CMK (cell line): Measurements from ENCODE around the gene GOLGA6L1.

DNA sequence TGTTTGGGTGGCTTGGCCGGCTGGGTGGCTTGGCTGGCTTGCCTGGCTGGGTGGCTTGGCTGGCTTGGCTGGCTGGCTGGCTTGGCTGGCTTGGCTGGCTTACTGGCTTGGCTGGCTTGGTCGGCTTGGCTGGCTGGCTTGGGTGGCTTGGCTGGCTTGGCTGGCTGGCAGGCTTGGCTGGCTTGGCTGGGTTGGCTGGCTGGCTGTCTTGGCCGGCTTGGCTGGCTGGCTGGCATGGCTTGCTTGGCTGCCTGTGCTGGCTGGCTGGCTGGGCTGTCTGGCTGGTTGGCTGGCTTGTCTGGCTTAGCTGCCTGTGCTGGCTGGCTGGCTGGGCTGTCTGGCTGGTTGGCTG lies 438.2 kb downstream of the GOLGA6L6 start:
- RRBS: no CpG with 5 or more reads among the region's 3 CpGs

DNA sequence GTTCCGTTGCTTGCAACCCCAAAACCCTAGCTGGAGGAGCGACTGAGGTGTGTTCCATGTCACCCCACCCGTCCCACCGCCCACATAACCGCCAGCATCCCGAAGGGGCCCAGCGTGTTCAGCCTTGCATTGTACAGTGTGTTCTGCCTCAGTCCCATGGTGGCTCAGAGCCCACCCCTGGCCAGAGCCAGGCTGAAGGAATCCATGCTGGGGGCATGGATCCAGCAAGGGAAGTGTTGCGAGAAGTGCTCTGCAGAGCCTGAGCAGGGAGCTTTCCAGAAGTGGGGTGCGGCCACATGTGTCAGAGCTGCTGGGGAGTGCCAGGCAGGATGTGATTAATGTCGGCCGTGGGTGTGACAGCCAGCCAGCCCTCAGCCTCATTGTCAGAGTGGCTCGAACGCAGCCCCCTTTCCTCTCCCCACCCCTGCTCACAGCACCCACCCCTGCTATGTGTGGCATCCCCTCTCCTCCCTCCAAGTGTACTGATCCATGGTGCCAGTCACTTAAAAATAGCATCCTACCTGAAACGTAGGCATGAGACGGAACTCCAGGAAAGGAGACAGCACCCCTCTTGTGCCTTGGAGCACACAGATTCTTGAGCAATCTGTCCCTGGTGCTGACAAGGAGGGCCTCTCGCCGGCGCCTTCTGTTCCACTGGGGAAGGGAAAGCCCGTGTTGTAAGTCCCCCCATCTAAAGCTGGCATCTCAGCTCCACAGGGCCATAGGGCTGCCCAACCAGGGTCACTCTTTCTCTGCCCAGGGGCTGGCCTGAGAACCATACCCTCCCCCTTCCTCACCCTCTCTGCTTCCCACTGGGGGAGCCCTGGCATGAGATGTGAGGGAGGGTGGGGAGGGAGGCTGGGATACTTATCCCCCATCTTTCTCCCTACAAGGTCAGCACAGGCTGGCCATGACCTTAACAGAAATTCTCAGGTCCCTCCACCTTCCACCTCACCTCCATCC lies 145.0 kb downstream of the OR4N4 start:
- RRBS: no CpG with 5 or more reads among the region's 19 CpGs

GRCh38 chr15:22264876-22265895 lies 170.9 kb downstream of the OR4N4 start:
- RRBS: no CpG with 5 or more reads among the region's 16 CpGs

GRCh38 chr15:22494277-22495096 lies 35.8 kb downstream of the GOLGA6L22 start:
- RRBS: no CpG with 5 or more reads among the region's 95 CpGs

DNA sequence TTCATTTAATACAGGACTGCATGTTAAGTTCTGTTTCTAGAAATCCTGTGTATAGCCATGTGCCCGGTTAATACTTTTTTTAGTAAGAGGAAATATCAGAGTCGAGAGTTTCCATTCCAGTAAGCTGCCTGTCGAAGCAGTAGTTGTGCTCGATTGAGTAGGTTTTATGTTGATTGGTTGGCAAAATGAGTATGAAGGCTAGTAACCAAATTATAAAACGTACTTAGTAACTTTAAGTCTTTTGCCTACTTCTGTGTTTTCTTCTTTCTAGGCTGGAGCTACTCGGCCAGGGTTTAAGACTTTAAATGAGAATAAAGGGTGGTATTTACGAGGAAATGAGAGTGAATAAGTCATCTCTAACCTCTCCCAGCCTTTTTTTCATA lies 909 bp downstream of the NIPA2 start:
- RRBS: no CpG with 5 or more reads among the region's 7 CpGs

DNA sequence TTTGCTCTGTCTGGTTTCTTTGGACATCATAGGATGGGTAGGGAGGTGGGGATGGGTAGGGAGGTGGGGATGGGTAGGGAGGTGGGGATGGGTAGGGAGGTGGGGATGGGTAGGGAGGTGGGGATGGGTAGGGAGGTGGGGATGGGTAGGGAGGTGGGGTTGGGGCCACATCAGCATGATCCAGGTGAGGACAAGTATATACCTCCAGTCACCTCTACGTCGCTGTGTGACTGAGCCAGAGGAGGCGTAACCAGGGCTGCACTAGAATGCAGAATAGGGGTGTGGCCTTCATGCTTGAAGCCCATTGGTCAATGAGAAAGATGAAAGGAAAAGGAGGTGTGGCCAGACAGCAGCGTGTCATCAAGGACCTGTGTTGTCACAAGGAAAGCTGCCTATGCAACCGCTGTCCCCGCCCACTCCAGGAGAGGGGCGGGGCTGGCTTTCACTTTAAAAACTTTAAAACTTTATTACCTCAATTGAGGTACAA lies at the start of gene GOLGA6L1:
TSS of gene GOLGA6L1 (minus strand) at position 268 of the 487 bp plus-strand sequence.
- RRBS: no CpG with 5 or more reads among the region's 7 CpGs

GRCh38 chr15:23401493-23402439 lies 45.3 kb downstream of the GOLGA6L2 start:
- RRBS: no CpG with 5 or more reads among the region's 12 CpGs

DNA sequence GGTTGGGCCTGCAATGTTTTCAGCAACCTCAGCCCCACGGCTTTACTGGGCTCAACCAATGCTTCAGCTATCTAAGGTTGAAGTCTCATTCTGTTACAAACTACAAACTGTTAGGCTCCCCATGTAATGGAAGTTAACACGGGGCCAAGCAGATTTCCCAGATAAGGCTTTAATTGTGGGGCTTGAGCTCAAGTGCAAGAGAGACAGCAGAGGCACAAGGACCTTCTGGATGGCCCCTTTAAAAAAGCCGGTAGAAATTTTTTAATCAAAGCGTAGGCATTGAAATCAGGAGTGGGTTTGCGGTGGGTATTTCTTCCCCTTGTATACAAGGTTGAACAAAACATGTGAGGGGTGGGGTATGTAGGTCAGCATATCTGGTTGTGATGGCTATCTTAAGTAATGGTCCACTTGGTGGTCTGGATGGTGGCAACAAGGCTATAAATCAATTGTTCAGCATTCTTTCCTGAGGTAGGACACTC lies 52.7 kb upstream of the MKRN3 start:
- RRBS: no CpG with 5 or more reads among the region's 5 CpGs

- RRBS: no CpG with 5 or more reads among the region's 15 CpGs
Observed at GRCh38 chr15:23713822-23714317, 26.8 kb upstream of the NDN start.

DNA sequence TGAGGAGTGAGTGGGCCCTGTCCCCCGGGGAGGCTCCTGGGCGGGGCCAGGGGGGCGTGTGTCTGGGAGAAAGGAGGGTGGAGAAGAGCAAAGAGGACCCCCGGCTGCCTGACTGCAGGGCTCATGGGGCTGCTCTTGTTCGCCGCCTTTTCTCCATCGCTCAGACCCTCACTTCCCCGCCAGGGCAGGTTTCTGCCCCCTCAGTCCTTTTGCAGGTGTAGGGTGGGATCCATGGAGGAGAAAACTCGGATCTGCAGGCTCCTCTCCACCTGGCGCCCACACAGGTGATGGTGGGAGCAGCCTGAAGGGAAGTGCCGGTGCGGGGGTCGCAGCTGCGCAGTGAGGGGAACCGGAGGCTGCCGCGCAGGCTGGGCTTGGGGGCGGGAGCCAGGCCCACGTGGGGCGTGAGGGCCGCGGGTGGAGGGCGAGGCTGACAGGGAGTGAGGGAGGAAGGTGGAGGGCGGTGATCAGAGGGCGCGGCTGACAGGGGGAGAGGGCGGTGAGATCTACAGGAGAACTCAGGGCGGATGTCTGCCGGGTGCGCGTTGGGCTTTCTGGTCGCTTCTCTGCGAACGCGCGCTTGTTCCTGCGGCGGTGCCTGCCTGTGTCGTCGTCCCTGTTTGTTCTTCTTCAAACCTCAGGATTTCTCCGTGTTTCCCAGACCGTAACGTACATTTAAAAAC lies 198.2 kb upstream of the NPAP1 start:
- RRBS: 27% methylated on average over 3 of the region's 43 CpGs

- RRBS: no CpG with 5 or more reads among the region's 13 CpGs
Observed at GRCh38 chr15:24772228-24772904, 96.8 kb downstream of the NPAP1 start.

DNA sequence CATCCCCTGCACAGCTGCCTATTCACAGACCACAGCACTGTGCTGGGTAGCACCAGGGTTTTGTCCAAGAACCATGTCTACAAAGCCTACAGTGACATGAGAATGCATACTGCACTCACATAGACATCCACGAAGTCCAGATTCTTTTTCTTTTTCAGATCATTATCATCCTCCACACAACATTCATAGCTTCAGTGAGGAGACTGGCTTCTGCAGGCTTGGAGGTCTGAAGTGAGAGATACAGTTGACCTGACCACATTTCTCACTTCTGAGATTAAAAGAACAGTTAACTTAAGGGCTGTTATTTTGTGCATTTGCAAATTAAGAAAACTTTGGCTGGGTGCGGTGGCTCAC lies 137.5 kb upstream of the SNRPN start:
- RRBS: no CpG with 5 or more reads among the region's 2 CpGs

GRCh38 chr15:25064974-25065173 lies 110.1 kb downstream of the SNRPN start:
- RRBS: no CpG with 5 or more reads among the region's 4 CpGs

DNA sequence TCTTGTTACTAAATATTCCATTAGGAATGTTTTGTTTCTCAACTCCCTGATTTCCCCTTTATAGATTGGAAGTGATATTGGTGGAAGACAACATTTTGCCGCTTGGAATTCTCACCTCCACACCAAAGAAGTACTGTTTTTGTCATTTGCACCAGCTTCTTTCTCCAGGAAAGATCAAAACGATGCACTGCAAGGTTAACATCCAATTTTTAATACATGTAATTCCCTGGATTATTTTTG lies 156.8 kb downstream of the SNRPN start:
- RRBS: no CpG with 5 or more reads among the region's 2 CpGs

DNA sequence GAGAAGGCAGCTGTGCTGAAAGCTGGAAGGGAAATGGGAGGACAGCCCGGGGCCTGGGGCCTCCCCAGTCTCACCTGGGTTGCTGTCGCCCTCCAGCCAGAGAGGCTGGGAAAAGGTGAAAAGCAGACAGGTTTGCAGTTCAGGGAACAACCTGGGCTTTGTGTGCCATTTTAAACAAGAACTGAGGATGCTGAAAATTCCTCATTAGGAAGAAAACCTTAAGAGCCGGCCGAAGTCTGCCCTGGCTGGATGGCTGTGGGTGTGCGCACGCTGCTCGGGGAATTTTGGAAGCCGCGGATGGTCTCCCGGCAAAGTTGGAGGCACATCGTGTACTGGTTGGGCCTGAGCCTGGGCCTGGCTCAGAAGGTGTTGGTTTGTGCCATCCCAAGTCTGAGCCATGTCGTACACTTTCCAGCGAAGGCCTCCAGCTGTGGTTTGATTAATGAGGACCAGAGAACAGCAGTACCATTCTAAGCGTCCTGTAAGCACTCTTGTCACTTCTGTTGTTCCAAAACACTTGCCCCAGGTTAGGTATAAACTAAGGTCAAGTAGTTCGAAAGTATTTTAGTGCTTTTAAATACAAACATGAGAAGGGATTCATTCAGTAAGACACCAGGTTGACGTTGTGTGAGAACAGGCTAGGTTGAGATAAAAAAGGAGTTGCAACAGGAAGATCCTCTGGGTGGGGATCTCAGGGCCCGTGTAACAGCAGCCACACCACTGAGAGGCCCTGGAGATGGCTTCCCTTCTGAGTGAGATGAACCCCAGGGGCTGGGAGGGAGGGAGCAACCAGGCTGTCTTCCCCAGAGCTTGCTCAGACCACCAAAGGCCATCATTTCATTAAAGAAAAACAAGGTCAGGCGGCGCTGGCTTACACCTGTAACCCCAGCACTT lies 188.1 kb downstream of the ATP10A start:
- RRBS: no CpG with 5 or more reads among the region's 19 CpGs

- RRBS: no CpG with 5 or more reads among the region's 14 CpGs
Observed at GRCh38 chr15:25861826-25862291, 1.3 kb downstream of the ATP10A start.

GRCh38 chr15:26050926-26051462 lies 187.9 kb upstream of the ATP10A start:
- RRBS: no CpG with 5 or more reads among the region's 5 CpGs

DNA sequence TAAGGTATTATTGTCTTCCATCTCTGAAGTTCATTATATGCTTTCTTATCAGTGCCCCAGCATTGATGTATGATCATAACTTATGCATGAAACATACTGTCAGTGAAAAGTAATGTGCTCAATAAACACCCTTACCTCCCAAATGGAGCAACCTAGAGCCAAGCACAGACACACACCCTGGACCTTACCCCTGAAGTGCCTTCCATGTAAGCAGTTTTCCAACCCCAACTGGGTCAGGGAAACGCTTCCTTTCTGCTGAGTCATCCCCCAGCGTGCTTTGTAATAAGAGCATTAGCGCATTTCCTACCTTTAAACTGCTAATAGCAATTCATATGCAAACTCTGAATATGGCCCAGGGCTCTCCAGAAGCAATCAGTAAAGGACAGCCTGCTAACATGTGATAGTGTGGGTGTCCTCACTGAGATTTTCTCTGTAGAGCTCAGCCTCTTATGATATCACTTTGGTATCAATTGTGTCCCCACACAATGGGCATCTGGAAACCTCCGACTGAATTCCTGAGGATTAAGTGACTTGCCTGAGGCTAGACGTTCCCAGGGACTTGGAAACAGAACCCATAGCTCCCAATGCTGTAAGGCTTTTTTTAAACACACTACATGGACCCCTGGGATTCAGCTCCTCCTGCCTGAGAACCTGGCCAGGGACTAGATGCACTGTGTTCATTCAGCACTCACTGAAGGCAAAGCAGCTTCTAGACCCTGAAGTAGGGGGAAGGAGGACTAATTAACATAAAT lies 5.7 kb downstream of the GABRB3 start:
- RRBS: no CpG with 5 or more reads among the region's 5 CpGs